Measurements from ENCODE around the genes ACTN1 and SLC39A9.

GRCh38 chr14:68659008-68659625, 133.8 kb downstream of the ZFP36L1 start:
- PRO-cap = no peak
- RAMPAGE, long total RNA, 4 experiments = no peak in any of the 4 experiments

- PRO-cap = no peak
- RAMPAGE, long total RNA, 4 experiments = no peak in any of the 4 experiments
Observed at GRCh38 chr14:68667140-68667639, 125.7 kb downstream of the ZFP36L1 start.

- PRO-cap = no peak
- RAMPAGE, long total RNA, 4 experiments = no peak in any of the 4 experiments
Observed at GRCh38 chr14:68676629-68677005, 116.2 kb downstream of the ZFP36L1 start.

- PRO-cap = no peak
- RAMPAGE, long total RNA, 4 experiments = no peak in any of the 4 experiments
Observed at GRCh38 chr14:68695281-68696118, 97.4 kb downstream of the ZFP36L1 start.

DNA sequence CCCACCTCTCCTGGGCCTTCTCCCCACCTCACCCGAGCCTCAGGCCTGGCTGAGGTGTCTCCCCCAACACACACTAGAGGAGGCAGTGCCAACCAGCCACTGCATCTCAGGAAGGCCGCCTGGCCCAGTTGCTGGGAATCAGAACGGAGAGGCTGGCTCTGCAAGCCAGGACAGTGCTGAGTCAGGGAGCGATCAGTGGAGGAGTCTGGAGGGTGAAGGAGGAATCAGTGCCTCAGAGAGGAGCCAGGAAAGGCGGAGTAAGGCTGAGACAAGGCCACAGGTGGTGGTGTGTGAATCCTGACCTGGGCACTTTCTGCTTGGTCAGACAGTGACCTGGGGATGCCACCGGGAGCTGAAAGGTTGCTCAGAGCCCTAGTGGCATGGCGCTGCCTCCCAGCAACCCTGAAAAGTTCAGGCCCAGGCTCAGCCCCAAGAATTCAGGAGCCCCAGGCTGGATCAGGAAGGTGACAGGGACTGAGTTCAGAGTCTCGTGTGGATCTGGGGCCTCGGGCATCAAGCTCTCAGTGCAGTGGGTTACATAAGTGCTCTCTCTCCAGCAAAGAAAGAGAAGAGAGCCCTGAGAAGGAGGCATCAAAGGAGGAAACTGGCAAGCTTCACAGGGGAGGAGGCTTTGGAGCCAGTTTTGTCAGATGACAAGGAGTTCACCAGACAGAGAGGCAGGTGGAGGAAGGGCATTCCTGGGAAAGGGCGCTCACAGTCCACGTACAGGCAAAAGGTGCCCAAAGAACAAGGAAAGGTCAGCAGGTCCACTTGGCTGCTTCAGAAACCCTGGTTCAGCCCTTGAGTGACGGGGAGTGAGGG, 87.9 kb downstream of the ZFP36L1 start:
- PRO-cap = no peak
- RAMPAGE, long total RNA, 4 experiments = no peak in any of the 4 experiments

GRCh38 chr14:68786546-68786853, 6.4 kb downstream of the ZFP36L1 start:
- PRO-cap = no peak
- RAMPAGE, long total RNA, 4 experiments = no peak in any of the 4 experiments

GRCh38 chr14:68809171-68809720, 16.4 kb upstream of the ZFP36L1 start:
- PRO-cap = no peak
- RAMPAGE, long total RNA, 4 experiments = no peak in any of the 4 experiments

- PRO-cap = no peak
- RAMPAGE, long total RNA, 4 experiments = no peak in any of the 4 experiments
Observed at GRCh38 chr14:68823177-68823773, 30.4 kb upstream of the ZFP36L1 start.

- PRO-cap = no peak
- RAMPAGE, long total RNA, 4 experiments = no peak in any of the 4 experiments
Observed at GRCh38 chr14:68908703-68909647, 70.1 kb downstream of the ACTN1 start.

DNA sequence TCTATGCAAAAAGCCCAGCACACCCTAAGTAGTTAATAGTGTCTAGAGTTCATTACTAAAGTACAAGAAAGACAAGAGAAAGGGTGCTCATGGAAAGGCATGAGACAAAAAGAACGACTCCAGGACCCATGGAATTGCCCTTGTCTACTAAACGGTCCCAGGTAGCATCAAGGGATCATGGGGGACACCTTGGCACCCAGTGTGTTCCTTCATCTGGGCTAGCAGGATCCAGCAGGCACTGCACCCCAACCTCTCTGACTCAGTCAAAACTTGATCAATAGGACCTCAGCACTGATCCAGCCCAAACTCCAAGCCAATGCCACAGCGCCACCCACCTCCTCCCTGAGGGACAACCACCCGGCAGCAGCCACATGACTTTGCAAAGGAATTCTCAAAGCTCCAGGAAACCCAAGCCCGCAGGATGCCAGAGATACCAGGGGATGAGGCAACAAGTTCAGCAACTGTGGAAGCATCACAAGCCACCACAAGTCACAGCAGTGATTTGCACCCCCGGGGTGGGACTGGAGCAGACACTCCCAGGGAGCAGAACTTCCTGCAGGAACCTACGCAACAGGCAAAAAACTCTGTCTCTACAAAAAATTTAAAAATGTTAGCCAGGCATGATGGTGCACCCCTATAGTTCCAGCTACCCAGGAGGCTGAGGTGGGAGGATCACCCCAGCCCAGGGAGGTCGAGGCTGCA, 37.3 kb downstream of the ACTN1 start:
- PRO-cap = no peak
- RAMPAGE, long total RNA, 4 experiments = no peak in any of the 4 experiments

GRCh38 chr14:68947700-68948325, 31.3 kb downstream of the ACTN1 start:
- PRO-cap = no peak
- RAMPAGE, long total RNA, 4 experiments = no peak in any of the 4 experiments

DNA sequence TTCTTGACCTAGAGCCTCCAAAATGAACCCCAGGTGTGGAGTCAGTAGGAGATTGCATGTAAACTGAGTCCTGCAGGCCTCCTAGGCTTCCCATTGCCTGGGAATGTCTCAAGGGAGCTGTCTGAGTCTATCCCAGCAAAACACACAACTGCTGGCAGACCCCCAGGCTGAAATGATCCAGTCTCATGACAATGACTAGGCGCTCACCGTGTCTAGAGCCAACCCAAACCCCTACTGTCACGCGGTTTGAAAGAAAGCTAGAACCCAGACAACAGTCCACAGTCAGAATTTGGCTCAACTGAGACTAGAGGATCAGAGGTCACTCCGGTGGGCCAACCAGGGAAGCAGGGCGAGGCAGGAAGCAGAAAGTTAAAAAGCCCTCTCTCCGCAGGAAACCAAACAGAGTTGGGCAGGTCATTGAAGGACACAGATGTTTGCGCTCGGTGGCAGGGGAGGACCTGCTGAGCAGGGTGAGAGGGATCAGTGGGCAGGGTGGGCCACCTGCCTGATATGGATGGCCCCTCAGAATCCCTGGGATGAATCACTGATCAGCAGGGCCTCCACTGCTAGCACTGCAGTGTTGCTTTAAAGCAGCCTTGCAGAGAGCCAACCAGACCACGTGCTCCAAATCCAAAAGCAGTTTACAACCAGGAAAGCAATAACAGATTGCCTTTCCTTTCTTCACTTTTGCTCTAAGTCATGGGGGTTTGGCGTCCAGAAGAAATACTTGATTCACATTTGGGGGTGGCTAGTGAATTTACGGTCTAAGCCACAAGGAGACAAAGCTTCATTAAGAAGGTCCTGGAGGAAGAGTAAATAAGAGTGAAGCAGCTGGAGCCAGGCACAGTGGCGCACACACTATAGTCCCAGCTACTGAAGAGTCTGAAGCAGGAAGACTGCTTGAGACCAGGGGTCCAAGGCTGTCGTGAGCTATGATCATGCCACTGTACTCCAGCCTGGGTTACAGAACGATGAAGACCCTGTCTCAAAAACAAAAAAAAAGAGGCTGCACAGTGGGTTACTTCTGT, 23.6 kb downstream of the ACTN1 start:
- PRO-cap = no peak
- RAMPAGE, long total RNA, 4 experiments = no peak in any of the 4 experiments

DNA sequence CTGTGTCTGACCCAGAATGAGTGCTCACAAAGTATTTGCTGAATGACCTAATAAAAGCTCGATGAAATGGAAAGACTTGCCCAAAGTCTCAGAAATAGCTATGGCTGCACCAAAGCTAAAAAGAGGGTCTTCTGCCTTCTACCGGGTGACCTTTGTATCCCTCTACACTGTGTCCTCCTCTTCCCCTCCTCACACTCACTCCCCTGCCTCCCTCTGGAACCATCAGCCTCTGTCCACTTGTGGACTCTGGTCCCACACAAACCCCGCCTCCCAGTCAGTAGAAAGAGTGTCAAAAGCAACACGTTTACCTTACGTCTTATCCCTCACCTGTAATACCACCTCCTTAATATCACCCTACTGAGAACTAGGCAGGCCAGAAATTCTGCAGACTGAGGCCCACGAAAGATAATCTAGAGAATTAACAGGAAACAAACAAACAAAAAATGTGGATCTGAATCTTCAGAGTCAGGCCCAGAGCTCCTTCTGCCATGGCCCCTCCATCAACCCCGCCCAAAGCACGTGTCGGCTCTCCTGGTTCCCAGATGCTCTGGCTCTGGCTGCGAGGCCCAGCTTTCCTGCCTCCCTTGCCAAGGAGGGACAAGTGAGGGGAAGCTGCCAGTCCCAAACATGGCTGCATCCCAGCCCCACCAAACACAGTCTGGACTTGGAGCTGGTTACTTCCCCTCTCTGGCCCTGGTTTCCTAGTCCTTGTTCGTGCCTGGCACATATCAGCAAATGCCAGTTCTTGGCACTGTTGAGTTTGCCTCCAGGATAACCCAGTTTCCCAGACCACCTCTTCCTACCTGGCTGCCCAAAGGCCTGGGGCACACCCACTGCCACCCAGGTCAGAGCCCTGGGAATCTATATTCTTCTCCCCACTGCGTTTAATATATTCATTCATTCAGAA, 2.8 kb downstream of the ACTN1 start:
- PRO-cap = no peak
- RAMPAGE, long total RNA, 4 experiments = no peak in any of the 4 experiments

DNA sequence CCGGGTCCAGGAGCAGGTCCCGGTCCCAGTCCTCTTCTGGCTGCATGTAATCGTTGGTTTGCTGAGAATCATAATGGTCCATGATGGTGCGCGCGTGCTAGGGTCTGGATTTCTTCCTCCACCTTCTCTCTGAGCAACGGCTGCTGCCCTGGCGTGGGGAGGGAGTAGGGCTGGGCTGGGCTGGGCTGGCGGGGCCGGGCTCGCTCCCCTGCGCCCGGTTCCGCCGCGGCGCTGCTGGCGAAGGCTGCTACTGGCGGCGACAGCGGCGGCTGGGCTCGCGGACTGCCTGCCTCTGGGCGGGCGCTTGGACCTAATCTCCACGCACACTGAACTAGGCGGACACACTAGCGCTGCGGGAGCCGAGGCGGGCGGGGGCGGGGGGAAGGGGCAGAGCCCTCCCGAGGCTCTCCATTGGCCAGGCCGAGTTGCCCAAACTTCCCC, at the start of gene ACTN1:
ACTN1 (minus strand) TSS at position 328 of the 441 bp plus-strand sequence.
- PRO-cap = bidirectional peak, plus-strand start outside the sequence, minus-strand start at position 328 of the sequence
- RAMPAGE, long total RNA, 4 experiments = no peak in any of the 4 experiments

- PRO-cap = no peak
- RAMPAGE, long total RNA, 4 experiments = no peak in any of the 4 experiments
Observed at GRCh38 chr14:69052026-69053056, 73.2 kb upstream of the ACTN1 start.

- PRO-cap = no peak
- RAMPAGE, long total RNA, 4 experiments = no peak in any of the 4 experiments
Observed at GRCh38 chr14:69260769-69261646, 1.1 kb downstream of the GALNT16 start.

- PRO-cap = no peak
- RAMPAGE, long total RNA, 4 experiments = no peak in any of the 4 experiments
Observed at GRCh38 chr14:69354200-69354864, 43.8 kb downstream of the ERH start.

GRCh38 chr14:69354865-69355308, 43.2 kb downstream of the ERH start:
- PRO-cap = no peak
- RAMPAGE, long total RNA, 4 experiments = no peak in any of the 4 experiments

GRCh38 chr14:69397777-69398179, 321 bp downstream of the ERH start:
- PRO-cap = no peak
- RAMPAGE, long total RNA, 4 experiments = no peak in any of the 4 experiments

DNA sequence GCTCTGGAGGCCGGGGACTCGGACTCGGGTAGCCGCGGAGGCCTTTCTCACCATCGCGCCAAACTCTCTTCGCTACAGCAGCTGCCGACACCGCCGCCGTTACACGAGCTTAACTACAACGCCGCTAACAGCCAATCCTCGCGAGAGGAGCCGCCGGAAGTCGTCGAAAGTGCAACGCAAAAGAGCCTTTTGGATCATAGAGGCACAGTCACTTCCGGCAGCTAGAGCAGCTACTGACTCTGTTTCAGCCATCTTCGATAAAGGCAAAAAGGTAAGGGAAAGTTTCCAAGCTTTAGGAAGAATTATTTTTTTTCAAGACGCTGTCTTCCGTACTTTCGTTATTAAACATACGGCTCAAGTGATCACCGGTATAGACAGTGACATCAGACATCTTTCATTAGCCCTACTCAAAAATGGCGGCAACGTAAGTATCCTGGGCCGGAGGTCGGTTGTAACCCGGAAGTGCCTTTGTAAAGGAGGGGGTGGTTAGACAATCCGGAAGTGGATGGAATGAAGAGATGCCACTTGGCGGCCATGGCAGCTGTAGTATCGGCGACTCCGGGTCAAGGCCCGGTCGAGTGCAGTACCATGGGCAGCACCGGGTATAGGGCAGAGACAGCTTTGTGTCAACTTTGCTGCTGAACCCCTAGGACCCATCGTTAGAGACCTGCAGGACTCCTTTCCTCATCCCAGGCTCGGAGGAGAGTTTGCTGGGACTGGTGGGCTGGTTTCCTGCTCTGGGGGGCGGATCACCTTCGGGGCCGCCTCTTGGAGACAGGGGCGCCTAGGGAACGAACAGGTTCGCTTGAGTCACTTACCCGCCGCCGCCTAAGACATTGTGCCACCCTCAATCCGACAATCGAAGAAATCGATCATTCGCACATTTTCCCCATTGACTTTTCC, at the start of gene SLC39A9:
SLC39A9 (plus strand) TSS at position 513 of the 903 bp plus-strand sequence.
- PRO-cap = no peak
- RAMPAGE, long total RNA, 4 experiments = start-site peak on the plus strand in 4 of 4 experiments, centred at positions 208 to 525 of the sequence, 65 to 919 reads per replicate; start-site peak on the minus strand in 4 of 4 experiments, centred at positions 113 to 125 of the sequence, 218 to 2,313 reads per replicate

Measured in omental fat pad (tissue), 4 donors.